Stomach (tissue), 7 donors: ENCODE measurements around a stretch of chr12.

GRCh38 chr12:1110134-1110459 is 119.1 kb downstream of the ERC1 start:
- PRO-cap = no peak
- RAMPAGE, long total RNA, 5 experiments = start-site peak on the plus strand in 2 of 5 experiments, at chr12:1110219-1110345 at its widest, 20 to 45 reads per replicate
- RRBS = no CpG with 5 or more reads among the region's 5 CpGs

- PRO-cap = no peak
- RAMPAGE, long total RNA, 5 experiments = no peak in any of the 5 experiments
- RRBS = no CpG with 5 or more reads among the region's 11 CpGs
These were observed 219.2 kb downstream of the FBXL14 start for GRCh38 chr12:1375035-1375631.

- PRO-cap = unidirectional peak, minus-strand start at chr12:1591356
- RAMPAGE, long total RNA, 5 experiments = no peak in any of the 5 experiments
- RRBS = no CpG with 5 or more reads among the region's 4 CpGs
These were observed 3.2 kb downstream of the FBXL14 start for GRCh38 chr12:1591122-1591584.

GRCh38 chr12:1596015-1596454 is 1.7 kb upstream of the FBXL14 start:
- PRO-cap = no peak
- RAMPAGE, long total RNA, 5 experiments = no peak in any of the 5 experiments
- RRBS = no CpG with 5 or more reads among the region's 6 CpGs

DNA sequence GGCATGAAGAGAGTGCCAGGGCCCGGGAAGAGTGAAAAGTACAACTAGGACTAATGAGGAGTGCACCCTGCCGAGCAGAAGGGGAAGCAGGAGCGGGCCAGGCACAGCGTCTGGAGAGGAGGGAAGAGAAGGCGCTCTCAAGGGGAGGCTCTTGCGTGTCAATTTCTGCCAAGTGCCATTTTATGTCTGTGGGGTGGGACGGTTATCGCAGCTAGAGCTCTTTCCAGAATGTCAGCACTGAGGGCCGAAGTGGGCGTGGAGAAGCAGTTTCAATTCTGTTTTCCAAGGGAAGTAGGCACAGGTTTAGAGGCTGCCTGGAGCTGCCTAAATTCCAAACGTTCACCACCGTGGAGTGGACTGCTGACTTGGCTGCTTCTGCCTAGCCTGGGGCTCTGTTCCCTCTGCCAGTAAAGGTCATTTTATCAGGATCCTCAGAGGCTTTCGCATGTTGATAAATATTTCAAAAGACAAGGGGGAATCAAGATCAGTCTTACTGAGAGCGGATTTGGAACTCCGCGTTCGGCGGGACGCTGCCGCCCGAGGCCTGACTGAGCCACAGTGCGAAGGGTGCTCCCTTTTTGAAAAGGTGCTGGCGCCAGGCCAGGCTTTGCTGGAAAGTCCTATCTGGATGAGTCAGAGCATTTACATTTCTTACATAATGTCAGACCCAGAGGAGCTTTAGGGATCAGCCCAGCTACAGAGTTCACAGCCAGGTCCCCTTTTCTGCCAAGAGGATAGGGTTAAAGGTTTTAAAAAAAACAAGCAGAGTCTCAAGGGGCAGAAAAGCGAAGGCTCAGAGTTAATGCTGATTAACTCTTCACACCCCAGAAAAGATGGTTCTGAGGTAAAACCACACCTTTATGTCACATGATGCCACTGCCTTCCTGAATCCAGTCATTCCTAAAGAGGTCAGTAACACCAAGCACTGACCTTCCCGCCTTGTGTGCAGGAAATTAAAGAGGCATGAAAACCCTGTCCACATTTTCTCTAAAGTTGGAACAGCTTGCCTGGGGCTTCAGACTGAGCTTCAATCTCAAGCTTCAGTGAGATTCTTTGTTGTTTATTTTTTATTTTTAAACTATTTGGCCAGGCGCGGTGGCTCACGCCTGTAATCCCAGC is 11.5 kb upstream of the FBXL14 start:
- PRO-cap = unidirectional peak, plus-strand start at position 77 of the sequence; unidirectional peak, minus-strand start at position 550 of the sequence
- RAMPAGE, long total RNA, 5 experiments = no peak in any of the 5 experiments
- RRBS = no CpG with 5 or more reads among the region's 28 CpGs

DNA sequence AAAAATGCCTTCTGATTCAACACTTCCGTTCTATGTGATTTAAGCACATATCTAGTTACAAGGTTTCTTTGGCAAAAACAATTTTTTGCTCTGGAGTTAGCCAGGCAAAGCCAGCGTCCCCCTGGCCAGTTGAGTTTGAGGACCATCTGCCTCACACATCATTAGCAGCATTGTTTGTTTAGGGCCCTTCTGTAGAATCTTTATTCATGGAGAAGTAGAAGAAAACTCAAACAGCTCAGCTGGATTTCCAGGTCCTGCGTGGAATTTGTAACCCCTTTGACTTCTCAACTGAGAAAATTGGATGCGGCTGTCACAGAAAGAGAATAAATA is 17.1 kb upstream of the WNT5B start:
- PRO-cap = no peak
- RAMPAGE, long total RNA, 5 experiments = no peak in any of the 5 experiments
- RRBS = no CpG with 5 or more reads among the region's 4 CpGs

DNA sequence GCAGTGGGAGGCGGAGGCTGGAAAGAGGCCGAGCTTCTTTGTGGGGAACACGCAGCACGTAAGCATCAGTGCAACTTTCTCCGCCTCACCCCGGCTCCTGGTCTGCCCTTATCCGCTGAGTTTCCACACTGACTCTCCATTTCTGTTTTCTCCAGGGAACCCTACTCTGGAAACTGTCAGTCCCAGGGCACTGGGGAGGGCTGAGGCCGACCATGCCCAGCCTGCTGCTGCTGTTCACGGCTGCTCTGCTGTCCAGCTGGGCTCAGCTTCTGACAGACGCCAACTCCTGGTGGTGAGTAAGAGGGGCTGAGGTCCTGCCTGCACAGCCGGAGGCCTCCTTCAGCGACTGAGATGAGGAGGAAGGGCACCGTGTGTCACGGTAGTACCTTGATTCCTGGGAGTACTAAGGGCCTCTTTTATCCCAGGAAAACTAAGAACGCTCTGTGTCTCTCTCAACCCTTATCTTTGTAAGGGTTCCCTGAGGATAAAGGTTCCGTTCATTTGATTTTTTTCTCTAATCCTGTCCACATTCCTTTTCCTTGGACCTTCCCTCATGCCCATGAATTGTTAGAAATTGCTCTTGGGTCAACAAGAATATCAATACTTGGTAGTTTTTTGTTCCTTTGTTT is 2.2 kb downstream of the WNT5B start:
- PRO-cap = no peak
- RAMPAGE, long total RNA, 5 experiments = no peak in any of the 5 experiments
- RRBS = no CpG with 5 or more reads among the region's 16 CpGs

DNA sequence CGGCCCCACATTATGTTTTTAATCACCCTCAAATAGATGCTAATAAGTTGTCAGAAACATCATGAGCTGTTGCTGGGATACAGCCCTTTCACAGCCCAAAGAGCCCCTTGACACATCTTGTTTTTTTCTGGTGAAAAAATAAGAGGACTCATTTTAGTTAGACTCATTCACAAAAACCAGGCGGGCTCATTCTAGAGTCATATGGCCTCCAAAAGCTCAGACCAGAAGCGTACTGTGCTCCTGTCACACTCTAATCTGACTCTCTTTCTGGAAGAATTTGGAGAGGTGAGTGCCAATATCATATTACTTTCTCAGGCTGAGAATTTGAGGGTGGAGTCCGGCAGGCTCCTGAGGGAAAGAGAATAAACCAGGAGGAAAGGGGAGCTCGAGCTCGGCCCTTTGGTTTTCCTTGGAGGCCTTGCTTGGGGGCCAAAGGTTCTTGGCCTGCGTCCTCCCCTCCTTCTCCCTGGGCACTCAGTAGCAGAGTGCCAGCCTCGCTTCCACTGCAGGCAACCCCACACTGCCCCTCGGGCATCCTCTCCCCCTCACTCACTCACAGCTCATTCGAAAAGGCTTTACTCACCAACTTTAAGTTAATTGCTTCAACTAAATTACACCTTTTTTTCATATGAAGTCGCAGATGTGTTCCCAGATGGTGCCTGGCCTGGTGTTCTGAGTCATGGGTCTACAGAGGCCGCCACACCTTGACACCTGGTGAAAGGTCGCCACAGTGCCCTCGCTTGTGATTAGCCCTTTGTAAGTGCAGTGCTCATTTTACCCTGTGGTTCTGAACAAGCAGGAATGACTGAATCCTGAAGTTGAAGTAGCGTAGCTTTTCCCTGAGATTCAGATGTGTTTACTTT is 20.6 kb upstream of the ADIPOR2 start:
- PRO-cap = bidirectional peak, plus-strand start at position 362 of the sequence, minus-strand start at position 257 of the sequence; bidirectional peak, plus-strand start at position 772 of the sequence, minus-strand start at position 674 of the sequence
- RAMPAGE, long total RNA, 5 experiments = no peak in any of the 5 experiments
- RRBS = no CpG with 5 or more reads among the region's 15 CpGs

GRCh38 chr12:1740384-1741464 is 49.9 kb downstream of the ADIPOR2 start:
- PRO-cap = bidirectional peak, plus-strand start at chr12:1740897, minus-strand start at chr12:1740643
- RAMPAGE, long total RNA, 5 experiments = start-site peak on the plus strand in 1 of 5 experiments, at chr12:1741009-1741139 at its widest, 8 reads per replicate
- RRBS = no CpG with 5 or more reads among the region's 6 CpGs

- PRO-cap = no peak
- RAMPAGE, long total RNA, 5 experiments = no peak in any of the 5 experiments
- RRBS = no CpG with 5 or more reads among the region's 1 CpG
These were observed 59.6 kb upstream of the LRTM2 start for GRCh38 chr12:1760631-1761290.

- PRO-cap = no peak
- RAMPAGE, long total RNA, 5 experiments = start-site peak on the plus strand in 2 of 5 experiments, at chr12:1780540-1781193 at its widest, 5 reads per replicate
- RRBS = no CpG with 5 or more reads among the region's 8 CpGs
These were observed 39.8 kb upstream of the LRTM2 start for GRCh38 chr12:1780435-1781128.

DNA sequence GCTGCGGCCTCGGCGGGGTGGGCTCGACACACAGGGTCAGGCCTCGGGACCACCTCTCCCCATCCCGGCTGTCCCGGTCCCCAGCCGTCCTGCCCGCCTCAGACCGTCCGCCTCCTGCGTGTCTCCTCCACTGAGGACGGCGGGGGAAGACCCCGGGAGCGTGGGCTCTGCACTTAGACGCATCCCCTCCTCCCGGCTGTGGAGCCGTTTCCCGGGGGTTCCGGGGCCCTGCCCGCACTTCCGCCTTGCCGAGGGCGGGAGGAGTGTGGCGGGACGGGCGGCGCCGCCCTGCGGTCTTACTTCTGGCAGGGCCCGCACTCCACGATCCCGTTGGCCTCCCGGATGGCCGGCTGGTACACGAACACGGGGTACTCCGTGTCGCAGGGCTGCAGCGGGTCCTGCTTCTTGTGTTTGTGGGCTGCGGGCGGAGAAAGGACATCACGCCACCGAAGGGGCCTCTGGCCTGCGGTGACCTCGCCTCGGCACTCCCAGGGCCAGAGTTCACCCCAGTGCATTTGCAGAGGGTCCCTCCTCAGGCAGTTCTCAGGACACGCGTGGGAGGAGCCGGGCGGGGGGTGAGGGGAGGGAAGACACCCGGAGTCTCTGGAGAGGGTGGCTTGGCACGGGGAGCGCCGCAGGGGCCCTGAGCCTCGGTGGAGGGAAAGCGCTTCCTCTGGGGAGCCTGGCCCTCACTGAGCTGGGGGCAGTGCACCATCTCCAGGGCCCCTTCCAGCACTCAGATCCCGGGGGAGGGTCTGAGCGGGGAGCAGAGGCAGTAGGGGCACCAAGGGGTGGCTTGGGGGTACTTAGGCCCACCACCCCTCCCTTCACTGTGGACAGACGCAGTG is 23.0 kb upstream of the LRTM2 start:
- PRO-cap = bidirectional peak, plus-strand start at position 237 of the sequence, minus-strand start at position 242 of the sequence
- RAMPAGE, long total RNA, 5 experiments = start-site peak on the minus strand in 4 of 5 experiments, centred at positions 101 to 531 of the sequence, 5 to 20 reads per replicate
- RRBS = 9% methylated on average over 19 of the region's 61 CpGs

DNA sequence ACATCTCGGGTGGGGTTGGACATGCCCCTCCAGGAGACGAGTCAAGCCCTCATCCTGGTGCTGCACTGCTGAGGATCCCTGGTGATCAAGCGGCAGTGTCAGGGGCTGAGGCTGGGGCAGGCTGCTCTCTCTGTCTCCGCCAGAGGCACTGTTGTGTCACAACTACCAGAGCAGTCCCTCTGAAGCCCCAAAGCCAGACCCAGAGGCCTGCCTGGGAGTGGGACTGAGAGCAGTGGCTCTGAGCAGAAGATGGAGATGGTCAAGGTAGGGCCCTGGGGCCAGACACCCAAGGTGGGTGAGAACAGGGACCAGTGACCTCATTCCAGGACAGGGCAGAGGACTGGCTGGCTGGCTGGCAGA is 19.7 kb upstream of the LRTM2 start:
- PRO-cap = no peak
- RAMPAGE, long total RNA, 5 experiments = no peak in any of the 5 experiments
- RRBS = no CpG with 5 or more reads among the region's 4 CpGs

DNA sequence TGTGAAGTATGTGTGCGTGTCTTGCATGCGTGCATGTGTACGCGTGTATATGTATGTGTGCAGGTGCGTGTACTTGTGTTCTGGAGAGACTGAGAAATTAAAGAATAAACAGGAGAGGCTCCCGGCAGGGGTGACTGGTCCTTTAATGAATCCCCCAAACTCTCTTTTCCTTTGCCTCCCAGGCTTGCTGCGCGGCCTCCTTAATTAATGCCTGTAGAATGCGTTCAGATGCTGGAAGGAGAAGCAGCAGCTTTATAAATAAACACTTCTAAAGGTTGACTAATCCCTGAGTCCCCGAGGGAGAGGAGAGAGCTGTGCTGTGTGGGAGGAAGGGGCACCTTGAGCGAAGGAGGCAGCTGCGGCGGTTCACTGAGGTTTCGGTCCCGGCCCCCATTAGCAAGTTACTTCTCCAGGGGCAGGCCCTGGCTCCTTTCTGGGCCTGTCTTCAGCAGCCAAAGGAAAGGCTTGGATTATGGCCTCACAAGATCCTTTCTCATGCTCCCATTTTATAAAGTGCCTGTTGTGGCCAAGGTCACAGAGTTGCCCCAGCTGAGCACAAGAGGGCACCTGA is 14.8 kb upstream of the CACNA2D4 start:
- PRO-cap = no peak
- RAMPAGE, long total RNA, 5 experiments = no peak in any of the 5 experiments
- RRBS = no CpG with 5 or more reads among the region's 15 CpGs

GRCh38 chr12:2169975-2170884 is 117.4 kb downstream of the CACNA1C start:
- PRO-cap = no peak
- RAMPAGE, long total RNA, 5 experiments = no peak in any of the 5 experiments
- RRBS = no CpG with 5 or more reads among the region's 7 CpGs

GRCh38 chr12:2295615-2296552 is 243.1 kb downstream of the CACNA1C start:
- PRO-cap = no peak
- RAMPAGE, long total RNA, 5 experiments = no peak in any of the 5 experiments
- RRBS = no CpG with 5 or more reads among the region's 7 CpGs

DNA sequence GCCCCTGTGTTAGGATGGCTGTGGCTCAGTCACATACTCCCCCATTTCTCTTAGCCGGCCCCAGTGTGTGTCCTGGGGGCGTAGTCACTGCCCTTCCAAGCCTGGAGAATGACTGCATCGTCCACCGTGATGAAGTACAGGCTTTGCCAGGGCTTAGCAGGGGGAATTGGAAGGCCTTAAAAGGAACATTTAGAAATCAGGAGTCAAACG is 293.7 kb downstream of the CACNA1C start:
- PRO-cap = no peak
- RAMPAGE, long total RNA, 5 experiments = no peak in any of the 5 experiments
- RRBS = no CpG with 5 or more reads among the region's 5 CpGs

DNA sequence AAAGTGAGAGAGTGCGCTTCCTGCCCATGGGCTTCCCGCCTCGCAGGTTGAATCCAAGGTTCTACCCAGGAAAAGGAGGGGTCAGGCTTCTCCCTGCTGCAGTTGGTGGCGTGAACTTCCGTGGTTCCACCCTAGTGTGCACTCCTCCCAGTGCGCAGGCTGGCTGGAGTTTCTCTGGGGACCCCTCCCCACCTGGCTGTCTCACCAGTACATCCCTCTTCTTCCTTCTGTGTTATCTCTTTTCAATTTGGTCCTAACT is 345.5 kb upstream of the FKBP4 start:
- PRO-cap = no peak
- RAMPAGE, long total RNA, 5 experiments = no peak in any of the 5 experiments
- RRBS = no CpG with 5 or more reads among the region's 6 CpGs

GRCh38 chr12:2539768-2540376 is 254.9 kb upstream of the FKBP4 start:
- PRO-cap = no peak
- RAMPAGE, long total RNA, 5 experiments = no peak in any of the 5 experiments
- RRBS = 63% methylated on average over 4 of the region's 10 CpGs

DNA sequence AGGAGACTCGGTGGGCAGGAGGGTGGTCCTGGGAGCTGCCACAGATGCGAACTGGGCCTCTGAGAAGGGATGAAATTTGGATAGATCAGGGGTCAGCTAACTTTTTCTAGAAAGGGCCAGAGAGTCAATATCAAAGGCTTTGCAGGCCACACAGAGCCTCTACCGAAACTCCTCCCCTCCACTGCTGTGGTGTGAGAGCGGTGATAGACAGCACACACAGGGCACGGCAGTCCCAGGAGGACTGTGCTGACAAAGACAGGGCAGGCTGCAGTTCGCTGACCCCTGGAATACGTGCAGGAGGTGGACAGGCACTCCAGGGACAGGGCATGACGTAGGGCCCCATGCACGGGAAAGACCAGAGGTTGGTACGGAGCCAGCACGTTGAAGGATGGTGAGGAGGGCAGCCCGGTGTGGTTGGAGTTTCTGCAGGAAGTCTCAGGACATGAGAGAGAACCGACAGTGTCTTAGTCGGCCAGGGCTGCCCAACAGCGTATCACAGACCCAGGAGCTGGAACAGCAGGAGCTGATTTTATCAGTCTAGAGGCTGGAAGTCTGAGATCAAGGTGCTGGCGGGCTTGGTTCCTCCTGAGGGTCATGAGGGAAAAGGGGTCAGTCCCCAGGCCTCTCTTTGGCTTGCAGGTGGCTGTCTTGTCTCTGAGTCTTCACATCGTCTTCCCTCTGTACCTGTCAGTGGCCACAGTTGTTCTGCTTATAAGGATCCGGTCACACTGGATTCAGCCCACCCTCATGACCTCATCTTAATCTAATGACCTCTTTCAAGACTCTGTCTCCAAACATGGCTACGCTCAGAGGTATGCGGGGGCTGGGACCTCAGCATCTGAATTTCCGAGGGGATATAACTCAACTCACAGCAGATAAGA is 254.2 kb upstream of the FKBP4 start:
- PRO-cap = no peak
- RAMPAGE, long total RNA, 5 experiments = no peak in any of the 5 experiments
- RRBS = no CpG with 5 or more reads among the region's 21 CpGs